Vermiform appendix (tissue), 1 donor: Measurements from ENCODE around the genes TGM7 and ADAL.

DNA sequence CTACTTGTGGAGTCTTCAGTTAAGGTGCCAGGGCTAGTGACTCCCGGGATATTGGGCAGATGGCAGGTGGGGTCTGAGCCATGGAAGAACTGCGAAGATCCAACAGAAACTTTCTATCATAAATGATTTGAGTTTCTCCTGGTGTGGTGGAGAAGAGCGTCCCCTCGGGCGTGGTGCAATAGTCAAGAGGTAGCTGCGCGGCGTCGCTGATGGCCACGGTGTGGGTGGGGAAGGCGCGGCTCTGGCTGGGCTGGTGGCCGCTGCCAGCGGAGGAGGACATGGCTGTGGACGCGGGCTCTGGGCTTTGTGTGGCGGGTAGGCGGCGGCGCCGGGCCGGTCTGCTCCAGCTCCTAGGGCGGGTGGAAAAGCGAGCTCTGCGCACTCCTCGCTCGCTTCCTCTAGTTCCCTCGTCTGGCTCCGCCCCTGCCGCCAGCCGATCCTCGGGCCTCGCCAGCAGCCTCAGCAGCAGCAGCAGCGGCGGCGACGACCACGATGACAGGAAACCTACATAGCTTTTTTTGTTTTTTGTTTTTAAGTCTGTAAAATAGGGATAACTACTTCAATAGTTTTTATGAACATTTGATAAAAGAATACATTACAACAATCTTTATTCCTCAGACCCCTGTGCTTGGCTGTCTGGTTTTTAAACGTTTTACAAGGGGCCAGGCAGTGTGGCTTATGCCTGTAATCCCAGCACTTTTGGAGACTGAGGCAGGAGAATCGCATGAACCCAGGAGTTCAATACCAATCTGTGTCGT, 6.0 kb downstream of the STARD9 start:
- PRO-cap, result bidirectional peak, plus-strand start at position 436 of the sequence, minus-strand start at position 400 of the sequence

DNA sequence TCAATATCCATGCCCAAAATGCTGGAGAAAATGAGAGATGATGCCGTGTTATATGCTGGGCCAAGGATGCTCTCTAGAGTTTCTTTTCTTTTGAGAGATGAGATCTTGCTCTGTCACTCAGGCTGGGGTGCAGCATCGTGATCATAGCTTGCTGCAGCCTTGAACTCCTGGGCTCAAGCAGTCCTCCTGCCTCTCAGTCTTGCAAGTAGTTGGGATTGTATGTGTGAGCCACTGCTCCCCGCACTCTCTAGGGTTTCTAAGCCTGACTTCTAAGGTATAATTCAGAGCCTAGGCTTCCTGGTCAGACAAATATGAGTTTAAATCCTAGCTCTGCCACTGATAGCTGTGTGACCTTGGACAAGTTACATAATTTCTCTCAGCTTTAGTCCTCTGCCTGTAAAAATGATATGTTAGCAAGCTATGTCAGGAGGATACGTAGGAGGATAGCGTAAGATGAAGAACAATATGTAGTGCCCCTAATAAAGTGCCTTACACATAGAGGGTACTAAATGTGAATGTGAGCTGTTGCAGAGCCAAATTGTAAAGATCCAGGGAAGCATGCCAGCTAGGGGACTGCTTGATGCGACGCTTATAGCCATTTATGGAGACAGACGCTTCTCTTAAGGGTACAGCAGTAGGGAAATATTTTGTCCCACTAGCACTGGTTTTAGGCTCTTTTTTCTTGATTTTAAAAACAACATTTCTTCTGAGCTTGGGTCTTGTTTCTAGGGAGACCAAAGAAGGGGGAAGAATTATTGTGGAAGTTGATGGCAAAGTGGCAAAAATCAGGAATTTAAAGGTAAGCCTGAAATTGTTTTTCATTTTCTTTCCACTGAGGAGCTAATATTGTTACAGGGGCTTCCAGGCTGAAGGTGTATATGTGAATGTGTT, 7.5 kb downstream of the STARD9 start:
- PRO-cap, result no peak

DNA sequence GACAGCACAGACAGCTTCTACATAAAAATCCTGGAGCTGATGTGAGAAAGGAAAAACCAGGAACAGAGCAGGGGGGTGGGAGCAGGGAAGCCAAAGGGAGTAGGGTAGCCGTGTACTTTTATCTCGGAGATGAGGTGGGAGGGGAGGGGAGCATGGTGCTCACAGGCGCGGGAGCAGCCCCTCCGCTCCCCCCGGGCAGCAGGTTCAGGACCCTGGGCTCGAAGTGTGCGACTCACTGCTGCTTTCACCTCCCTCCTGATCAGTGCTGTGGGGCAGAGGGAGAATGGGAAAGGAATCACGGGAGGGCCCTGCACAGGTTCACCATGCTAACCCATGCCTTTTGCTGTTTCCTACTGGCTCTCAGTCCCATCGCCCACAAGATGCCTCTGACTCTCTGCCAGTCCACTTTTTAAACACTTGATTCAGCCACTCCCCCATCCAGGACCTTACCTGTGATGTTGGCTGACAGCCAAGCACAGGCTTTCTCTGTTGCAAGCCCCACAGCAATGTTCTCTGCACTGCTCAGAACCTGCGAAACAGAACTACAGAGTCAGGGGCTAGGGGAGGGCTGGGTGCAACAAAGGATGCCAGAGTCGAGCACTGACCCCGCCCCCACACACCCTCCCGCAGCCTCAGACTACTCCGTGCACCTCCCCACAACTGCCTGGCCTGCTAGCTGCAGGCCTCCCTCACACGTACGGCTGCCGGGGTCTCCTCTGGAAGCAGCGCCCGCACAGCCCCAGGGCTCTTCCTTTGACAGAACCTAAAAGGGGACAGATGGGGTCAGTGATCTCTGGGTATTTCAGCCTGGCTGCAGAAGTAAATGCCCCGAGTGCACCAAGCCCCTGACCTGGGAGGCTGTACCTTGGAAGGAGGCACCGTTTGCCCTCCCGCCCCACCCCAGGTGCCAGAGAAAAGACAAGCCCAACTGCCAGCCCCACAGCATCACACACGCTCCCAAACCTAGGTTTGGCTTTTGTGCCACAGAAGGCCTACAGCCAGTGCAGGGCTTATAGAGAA, 9.1 kb downstream of the CDAN1 start:
- PRO-cap, result no peak

DNA sequence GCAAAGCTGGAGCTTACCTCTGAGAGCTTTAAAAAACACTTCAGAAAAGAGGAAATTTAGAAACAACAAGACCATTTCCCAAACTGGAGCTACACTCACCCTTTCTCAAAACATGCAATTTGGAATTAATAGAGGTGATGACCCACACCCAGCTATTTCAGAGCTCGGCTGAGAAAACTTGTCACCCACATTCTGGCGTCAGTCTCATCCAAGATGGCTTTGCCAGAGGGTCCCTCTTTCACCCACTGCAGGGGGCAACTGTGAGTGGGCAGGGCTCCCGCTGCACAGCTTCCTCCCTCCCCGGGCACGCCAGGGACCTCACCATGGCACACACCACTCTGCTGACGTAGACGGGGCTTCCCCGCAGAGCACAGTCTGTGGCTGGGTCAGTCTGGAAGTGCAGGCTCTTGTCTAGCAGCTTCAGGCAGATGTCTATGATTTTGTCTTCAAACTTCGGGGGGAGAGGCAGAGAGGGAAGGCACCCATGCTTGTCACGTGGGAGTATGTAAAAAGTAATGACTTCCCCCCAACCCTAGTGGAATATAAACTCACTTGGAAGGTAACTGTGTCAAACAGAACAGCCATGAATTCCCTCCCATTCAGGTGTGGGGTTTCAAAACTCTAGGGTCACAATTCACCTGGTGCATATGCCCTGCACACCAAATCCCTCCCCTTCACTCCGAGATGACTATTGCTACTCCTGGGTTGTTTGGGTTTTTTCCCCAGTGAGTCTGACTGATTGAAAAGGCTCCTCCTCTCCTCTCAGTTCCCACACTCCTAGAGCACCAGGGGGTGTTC, 13.3 kb downstream of the TGM5 start:
- PRO-cap, result no peak

- PRO-cap, result no peak
Observed at GRCh38 chr15:43301959-43302535, at the start of gene TGM7. Gene TGM7, minus strand, starts transcription at chr15:43302255.

GRCh38 chr15:43330466-43330916, at the start of gene ADAL:
Gene ADAL, plus strand, starts transcription at chr15:43330672.
- PRO-cap, result bidirectional peak, plus-strand start at chr15:43330657, minus-strand start at chr15:43330556

DNA sequence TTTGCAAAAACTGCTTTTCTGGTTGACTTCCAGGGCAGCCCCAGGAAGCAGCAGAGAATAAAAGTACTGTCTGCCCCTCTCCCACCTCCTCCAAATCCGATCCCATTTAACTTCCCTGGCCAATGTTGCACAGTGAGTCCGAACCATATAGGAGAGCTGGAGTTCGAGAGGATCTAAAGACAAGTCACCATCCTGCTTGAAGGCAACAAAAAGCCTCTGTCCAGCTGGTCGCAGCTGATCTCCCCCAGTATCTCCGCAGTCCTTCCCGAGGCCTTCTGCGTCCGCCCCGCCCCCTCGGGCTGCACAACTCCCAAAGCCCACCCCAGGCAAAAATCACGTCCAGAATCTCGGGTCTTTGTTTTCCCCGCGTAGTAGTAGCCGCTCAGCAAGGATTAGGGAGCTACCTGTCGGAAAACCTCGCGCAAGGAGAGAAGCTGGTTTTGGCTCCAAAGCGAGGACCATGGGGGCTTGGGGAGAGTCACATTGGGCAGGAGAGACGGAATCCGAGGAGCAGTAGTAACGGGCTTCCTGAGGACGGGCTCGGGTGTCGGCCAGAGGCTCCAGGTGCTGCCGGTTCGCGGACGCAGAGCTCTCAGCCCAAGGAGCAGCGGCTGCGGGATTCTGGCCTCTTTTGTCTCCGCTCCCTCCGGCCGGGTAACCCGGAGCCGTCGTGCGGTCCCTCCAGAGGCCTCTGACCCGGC, 539 bp downstream of the ZSCAN29 start:
- PRO-cap, result unidirectional peak, plus-strand start at position 547 of the sequence

DNA sequence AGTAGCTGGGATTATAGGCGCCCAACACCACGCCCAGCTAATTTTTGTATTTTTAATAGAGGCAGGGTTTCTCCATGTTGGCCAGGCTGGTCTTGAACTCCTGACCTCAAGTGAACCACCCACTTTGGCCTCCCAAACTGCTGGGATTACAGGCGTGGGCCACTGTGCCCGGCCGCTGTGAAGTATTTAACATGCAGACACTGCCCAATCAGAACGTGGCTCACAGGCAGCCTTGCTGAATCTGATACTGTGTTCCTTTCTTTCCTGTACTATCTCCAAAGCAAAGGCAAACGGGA, 7.9 kb upstream of the MAP1A start:
- PRO-cap, result no peak

DNA sequence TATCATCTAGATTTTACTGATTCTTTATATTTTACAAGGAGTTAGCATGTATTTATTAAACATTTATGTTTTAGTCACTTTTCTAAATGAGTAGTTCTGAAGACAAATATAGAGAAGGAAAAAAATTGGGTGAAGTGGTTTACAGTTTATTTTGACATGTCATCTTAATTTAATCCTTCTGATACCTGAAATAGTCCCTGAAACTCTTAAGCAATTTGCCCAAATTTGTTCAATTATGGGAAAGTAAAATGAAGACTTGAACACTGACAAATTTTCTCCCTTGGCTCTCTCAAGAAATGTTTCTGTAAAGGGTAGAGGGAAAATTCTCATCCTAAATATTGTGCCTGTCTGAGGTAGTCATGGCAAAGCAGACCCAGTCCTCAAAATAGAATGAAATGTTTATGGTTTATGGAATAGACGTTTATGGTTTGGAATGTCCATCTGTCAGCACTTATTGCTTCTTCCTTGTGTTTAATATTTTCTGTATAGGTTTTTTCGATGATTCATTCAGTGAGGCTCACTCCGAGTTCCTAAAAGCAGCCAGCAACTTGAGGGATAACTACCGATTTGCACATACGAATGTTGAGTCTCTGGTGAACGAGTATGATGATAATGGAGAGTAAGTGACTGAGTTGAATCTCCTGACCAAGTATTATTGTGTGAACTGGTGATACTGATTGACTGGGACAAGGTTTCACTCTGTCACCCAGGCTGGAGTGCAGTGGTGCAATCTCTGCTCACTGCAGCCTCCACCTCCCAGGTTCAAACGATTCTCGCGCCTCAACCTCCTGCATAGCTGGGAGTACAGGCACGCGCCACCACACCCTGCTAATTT, 14.0 kb downstream of the ELL3 start:
- PRO-cap, result no peak

DNA sequence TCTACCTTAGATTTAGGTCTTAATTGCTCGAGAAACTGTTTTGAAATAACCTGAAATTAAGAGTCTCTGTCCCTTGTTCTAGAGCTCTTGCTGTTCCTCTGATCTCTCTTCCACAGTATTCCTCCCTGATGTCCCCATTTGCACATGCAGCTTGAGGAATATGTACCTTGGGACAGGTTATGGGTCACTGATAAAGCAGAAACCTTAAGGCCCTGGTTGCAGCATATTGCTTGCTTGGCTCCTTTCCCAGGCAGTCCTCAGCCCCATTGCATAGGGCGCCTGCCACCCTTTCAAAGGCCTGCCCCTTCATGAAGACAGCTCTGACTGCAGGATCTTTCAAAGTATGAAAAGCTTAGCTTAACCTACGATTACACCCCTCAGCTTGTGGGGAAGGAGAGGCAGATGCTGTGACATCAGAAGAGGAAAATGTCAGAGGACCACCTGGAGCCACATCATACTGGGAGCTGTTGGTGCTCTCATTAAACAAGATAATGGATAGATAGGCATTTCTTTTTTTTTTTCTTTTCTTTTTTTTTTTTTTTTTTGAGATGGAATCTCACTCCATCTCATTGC, 51.7 kb downstream of the WDR76 start:
- PRO-cap, result no peak

DNA sequence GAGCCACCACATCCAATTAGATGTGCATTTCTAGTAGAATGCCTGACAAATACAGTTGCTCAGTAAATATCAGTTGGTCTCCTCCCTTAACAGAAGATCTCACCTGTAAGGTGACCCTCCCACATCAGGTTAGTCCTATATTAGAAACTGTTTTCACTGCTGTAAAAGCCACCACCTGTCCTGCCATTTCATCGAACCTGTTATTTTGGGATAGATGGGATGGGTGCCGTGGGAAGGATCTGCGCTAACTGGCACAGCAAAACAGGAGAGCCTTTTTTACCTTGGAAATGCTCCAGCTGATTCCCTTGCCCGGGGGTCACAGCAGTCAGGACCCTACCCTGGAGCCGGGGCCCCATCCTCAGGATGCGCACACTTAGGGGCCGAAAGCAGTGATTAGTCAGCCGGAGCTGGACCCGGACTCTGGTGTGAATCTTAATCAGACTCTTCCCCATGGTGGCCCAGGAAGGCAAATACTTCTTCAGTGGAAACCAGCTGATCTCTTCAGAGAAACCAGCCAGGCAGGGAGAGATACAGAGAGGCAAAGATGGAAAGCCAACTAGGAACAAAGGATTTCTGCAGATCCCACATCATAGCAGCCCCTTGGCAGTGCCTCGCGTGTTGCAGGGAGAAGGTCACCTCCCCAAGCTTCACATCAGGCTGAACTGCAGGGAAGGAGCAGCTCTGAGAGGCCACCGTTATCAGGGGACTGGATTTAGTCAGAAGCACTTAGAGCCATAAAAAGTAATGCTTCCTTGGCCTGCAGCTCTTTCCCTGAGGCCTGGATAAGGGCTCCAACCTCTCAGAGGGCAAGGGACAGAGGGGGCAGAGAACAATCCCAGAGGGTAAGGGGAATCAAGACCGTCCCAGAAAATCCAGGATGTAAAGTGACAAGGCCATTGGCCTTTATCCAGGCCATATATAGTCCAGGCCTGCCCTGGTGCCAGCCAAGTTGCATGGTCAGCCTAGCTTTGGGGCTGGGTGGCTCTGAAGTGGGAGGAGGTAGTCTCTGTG, 52.7 kb downstream of the WDR76 start:
- PRO-cap, result no peak

GRCh38 chr15:43984324-43984670, 157.5 kb downstream of the WDR76 start:
- PRO-cap, result no peak

DNA sequence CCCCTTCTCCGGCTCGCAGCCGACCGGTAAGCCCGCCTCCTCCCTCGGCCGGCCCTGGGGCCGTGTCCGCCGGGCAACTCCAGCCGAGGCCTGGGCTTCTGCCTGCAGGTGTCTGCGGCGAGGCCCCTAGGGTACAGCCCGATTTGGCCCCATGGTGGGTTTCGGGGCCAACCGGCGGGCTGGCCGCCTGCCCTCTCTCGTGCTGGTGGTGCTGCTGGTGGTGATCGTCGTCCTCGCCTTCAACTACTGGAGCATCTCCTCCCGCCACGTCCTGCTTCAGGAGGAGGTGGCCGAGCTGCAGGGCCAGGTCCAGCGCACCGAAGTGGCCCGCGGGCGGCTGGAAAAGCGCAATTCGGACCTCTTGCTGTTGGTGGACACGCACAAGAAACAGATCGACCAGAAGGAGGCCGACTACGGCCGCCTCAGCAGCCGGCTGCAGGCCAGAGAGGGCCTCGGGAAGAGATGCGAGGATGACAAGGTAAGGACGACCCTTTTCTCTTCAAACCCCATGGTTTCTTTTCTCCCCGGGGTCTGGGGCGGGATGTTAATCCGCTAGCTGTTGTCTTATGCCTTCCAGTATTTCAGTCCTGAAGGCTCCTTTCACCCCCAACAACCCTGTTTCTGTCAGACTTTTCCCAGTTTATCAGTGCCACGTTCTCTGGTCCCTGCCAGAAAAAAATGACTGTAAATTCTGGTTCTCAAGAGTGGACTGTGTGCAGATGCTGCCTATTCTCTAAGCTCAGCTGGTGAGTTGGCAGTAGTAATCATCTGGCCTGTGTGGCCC, 552 bp downstream of the GOLM2 start:
- PRO-cap, result no peak

GRCh38 chr15:44426678-44426953, 813 bp upstream of the CTDSPL2 start:
- PRO-cap, result no peak

- PRO-cap, result bidirectional peak, plus-strand start at chr15:44427215, minus-strand start at chr15:44427271; bidirectional peak, plus-strand start at chr15:44427642, minus-strand start at chr15:44427435
Observed at GRCh38 chr15:44426954-44427494, 405 bp upstream of the CTDSPL2 start.

- PRO-cap, result no peak
Observed at GRCh38 chr15:44565117-44565996, 28.4 kb downstream of the EIF3J start.

GRCh38 chr15:44716715-44717172, 5.4 kb downstream of the B2M start:
- PRO-cap, result no peak

DNA sequence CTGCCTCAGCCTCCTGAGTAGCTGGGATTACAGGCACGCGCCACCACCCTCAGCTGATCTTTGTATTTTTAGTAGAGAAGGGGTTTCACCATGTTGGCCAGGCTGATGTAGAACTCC, 8.0 kb upstream of the TRIM69 start:
- PRO-cap, result no peak

- PRO-cap, result bidirectional peak, plus-strand start at chr15:45048936, minus-strand start at chr15:45048814
Observed at GRCh38 chr15:45048435-45049161, 25.6 kb downstream of the SORD start.

- PRO-cap, result no peak
Observed at GRCh38 chr15:45164792-45165791, 22.7 kb downstream of the SHF start.